Left ventricle myocardium (tissue), 1 donor: ENCODE data around the genes C3orf20 and RBSN.

DNA sequence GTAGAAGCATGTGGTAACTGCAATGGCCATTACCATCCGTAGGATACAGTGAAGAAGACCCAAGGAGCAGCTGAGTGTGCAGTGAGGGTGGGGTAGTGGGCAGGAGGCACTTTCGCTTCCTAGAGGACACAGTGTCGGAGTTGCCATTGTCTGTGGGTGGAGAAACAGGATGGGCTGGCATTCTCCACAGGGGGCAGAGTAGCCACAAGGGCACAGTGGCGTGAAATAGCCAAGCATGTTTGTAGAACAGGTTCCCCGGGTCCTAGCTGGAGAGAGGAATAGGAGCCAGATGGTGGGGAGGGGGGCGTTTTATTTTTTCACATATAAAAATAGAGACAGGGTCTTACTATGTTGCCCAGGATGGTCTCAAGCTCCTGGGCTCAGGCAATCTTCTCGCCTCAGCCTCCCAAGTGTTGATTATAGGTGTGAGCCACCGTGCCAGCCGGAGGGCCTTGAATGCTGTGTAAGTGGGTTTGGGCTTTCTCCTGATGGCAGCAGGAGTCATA, 3.5 kb downstream of the SLC6A6 start:
- PRO-cap: no peak

GRCh38 chr3:14464860-14465443, 62.5 kb downstream of the SLC6A6 start:
- PRO-cap: no peak

DNA sequence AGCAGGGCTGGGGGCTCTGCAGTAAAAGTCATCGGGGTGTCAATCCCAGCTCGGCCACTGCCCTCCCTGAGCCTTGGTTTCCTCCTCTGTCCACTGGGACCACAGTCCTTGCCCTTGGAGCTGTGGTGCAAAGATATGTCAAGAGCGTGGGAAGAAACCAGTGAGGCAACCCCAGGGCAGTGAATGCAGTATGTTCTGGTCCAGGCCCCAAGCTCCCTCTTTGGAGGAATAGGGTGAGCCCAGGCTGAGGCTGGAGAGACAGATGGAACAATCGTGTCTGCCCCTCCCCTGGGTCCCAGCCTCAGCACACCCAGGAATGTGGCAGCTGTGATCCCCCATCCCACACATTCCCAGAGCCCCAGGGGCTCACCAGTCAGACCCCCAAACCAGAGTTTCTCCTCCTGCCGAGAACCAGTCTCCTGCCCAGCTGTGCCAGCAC, 717 bp downstream of the GRIP2 start:
- PRO-cap: no peak

DNA sequence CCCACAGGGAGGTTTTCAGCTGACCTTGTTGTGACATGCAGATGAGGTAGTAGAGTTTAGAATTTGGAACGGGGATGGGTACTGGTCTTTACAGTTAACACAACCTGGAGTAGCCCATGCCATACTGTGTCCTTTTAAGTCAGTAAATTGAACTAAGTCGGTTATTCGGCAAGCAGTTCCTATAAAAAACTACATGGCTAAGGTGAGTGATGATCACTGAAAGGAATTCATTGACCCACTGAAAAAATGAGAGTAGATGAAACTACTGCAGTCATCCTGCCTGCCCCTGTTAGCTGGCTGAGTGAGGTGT, at the start of gene C3orf20:
Gene C3orf20 (plus strand): TSS at position 91 of the 310 bp plus-strand sequence.
- PRO-cap: no peak

DNA sequence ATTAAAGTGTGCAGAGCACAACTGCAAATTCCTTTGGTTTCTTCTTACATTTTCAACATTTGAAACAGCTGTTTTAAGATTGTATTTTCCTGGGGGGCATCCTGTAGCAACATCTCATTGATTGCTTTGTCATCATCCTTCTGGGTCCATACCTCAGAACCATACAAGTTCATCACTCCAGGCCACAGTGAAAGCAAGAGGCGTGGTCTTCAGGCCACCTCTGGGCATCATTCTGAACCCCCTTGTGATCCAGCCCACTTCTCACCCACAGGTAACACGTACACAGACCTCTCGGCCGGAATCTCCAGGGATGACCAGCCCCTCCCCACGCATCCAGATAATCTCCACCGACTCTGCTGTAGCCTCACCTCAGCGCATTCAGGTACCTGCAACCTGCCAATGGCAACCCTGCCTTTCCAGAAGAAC, 56.2 kb downstream of the NR2C2 start:
- PRO-cap: no peak

DNA sequence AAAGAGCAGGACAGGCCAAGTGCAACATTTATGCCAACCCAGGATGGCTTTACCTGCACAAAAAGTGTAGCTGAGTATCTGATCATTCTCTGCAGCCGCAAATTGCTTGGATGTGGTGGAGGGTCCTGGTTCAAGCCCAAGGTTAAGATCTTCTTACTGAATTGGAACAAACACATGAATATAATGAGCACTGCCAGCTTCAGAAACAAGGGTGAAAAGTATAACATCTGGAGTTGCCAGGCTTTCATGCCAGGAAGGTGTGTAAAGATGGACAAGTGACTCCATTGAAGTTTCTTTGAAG, 11.8 kb upstream of the MRPS25 start:
- PRO-cap: no peak

GRCh38 chr3:15095998-15096457, 2.9 kb downstream of the RBSN start:
- PRO-cap: no peak

GRCh38 chr3:15098457-15099500, at the start of gene RBSN:
Gene RBSN (minus strand): TSS chr3:15099148.
- PRO-cap: bidirectional peak, plus-strand start at chr3:15099293, minus-strand start at chr3:15099148

DNA sequence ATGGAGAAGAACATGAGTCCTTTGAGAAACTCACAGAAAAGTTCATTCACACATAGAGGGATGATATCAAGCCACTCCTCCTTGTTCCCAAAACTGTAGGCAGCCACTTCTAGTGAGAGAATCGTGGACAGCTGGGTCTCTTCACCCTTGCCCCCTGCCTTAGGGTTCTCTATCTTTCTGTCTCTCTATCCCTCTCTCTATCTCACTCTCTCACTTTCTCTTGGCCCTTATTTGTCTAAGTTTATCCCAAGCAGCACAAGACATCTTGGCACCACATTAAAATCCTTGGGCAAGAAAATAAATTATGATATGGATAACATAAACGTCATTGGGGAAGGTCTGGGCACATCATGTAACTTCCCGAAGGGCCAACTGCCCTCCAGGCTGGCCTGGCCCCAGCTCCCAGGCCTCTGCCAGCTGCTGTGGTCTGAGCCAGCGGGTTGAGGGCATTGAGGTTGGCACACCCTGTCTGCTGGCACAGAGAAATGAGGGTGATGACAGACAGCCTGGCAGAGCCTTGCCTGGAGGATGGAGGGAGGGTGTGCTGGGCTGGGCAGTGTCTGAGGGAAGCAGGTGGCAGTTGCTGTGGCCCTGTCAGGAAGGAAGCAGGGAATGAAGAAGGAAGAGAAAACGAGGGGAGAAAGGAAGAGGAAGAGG, 3.2 kb upstream of the RBSN start:
- PRO-cap: bidirectional peak, plus-strand start at position 579 of the sequence, minus-strand start at position 383 of the sequence

DNA sequence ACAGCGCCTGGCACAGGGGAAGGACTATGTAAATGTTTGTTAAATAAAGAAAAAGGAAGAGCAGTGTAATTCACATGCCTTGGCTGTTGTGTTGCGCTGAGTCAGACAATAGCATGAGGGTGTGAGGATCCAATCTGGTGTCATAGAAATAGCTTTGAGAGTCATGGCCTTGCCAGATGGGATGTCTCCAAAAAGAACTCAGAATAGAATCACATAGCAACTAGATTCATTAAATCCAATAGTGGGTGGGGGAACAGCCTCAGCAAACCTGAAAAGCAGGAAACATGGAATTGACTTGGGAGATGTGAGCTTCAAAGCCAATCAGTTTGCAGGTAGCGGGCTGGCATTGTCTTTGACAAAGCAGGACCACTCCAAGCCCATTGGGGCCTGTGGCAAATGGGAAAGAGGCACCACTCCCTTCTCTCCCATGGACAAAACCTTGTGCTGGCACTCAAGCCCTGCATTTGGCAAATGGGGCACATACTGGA, 4.0 kb upstream of the RBSN start:
- PRO-cap: unidirectional peak, minus-strand start at position 110 of the sequence

DNA sequence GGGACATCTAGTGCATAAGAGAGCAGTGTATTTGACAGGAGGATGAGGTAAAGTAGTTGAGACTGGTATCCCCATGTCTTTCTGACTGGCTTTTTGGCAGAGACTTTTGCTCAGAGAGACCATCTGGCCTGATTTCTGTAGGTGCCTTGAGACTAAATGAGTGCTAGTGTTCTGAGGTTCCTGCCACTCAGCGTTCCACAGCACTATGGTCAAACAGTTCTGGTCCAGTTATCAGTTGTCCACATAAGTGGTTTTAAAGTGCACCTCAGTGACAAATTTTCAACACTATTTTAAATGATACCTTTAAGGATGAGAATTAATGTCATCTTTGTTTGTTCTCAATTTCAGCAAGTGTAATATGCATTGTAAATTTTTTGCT, 12.0 kb downstream of the CAPN7 start:
- PRO-cap: no peak

DNA sequence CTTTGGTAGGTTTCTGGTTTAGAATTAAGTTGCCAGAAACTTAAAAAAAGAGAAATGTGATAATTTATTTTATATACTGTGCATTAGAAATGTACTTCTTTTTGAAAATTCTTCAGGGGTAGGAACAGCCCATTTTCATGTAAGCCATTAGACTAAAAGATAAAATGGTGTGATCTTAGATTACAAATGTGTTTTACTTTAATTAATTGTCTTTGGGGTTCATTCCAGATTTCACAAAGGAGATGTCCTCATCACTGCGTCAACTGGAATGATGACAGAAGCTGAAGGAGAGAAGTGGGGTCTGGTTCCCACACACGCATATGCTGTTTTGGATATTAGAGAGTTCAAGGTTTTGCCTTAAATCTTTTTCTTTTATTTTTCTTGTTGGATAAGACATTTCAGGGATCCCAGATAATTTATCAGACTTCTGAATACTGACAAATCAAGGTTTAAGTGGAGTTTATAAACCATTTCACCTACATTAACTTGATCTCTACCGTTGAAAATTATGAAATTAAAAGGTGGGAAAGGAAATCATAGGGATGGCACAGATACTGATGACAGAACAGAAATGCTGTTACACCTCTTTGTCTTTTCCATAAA, 28.9 kb downstream of the CAPN7 start:
- PRO-cap: no peak

GRCh38 chr3:15261715-15262382, 55.8 kb downstream of the CAPN7 start:
- PRO-cap: no peak

- PRO-cap: no peak
Measured at GRCh38 chr3:15269105-15270019, 63.0 kb downstream of the SH3BP5 start.

DNA sequence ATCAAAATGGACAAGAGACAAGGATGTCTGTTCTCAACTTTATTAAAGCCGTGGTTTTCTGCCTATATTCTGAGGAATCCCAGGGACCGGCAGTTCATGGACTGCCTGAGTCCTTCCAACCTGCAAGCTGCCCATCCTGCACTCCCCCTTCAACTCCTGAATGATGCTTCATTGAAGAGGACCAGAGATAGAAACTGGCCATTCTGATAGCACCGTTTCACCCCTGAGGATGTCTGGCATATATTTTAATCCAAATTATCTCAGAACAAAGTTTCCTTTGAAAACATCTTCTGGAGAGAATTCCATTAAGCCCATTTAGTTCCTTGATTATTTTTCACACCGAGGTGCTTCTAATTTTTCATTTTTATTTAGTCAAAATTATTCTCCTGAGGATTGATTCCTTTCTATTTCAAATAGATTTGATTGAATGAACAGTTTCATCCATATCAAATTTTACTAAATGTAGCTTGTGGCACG, 54.0 kb downstream of the SH3BP5 start:
- PRO-cap: no peak

GRCh38 chr3:15752659-15753496, 44.9 kb downstream of the ANKRD28 start:
- PRO-cap: no peak

DNA sequence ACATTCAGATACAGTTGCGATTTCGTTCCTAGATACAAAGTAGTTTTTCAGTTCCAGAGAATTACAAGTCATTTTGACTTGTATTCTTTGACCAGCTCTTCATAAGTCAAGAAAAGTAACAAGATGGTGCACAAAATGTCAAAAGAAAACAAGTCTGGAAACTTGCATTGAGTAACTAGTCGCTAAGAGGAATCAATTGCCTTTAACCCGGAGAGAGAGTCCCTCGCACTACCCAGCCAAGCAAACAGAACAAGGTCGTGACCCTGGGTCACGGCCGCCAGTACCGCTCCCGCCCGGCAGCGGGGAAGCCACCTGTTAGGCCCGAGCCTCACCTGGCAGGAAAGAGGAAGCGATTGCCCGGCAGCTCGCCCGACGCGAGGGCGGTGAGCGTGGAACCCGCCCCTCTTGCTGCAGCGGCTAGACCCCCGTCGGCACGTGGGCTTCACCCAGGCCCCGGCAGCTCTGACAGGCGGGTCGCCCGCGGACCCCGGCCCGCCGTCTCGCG, 61.0 kb upstream of the ANKRD28 start:
- PRO-cap: no peak

DNA sequence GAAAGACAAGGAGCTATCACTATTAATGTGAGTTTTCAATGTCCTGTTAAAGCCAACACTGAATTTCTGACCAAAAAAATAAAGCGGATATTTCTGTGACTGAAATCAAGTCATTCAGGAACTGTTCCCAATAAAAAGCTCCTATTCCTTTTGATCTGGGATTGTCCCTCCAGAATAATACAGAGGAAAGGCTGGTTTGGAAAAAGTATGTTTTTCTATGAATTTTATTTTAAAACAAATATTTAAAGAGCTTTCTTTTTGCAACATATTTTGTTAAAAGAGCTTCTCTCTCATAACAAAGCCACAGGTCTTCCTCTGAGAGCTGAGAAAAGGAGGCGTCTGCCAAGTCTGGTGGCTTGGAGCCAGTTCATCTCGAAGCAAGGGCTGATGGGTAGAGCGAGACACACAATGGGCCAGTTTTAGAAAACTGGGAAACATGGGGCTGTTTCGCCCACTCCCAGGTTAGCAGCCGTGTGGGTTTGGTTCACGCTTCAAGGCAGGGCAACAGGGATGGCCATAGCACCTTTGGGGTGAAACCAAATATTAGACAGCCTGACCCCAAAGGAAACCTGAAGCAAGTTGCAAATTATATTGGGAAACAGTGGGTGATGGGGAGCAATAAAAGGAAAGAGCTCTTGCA, 88.7 kb upstream of the GALNT15 start:
- PRO-cap: no peak

GRCh38 chr3:16302399-16302965, 37.5 kb downstream of the OXNAD1 start:
- PRO-cap: no peak

GRCh38 chr3:16304954-16305674, 40.1 kb downstream of the OXNAD1 start:
- PRO-cap: no peak